Tongue (tissue), 2 donors: ENCODE data around the genes PAX2, SFXN3 and POLL.

DNA sequence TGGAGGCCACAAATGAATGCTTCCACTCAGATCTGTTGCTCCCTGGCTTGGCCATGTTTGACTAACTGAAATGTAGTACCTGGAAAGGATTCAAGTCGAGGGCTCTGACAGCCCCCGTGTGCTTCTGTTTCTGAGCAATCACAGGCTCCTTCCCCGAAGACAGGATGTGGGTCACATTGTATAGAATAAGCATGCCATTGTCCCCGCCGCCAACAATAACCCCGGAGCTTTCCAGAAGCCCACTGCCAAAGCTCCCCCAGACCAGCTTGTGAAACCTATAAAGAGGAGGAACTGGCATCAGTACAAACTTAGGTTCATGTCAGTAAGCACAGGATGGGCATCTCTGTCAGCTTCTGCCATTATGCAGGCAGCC is 10.4 kb downstream of the SEC31B start:
- RAMPAGE, long total RNA, result no peak

DNA sequence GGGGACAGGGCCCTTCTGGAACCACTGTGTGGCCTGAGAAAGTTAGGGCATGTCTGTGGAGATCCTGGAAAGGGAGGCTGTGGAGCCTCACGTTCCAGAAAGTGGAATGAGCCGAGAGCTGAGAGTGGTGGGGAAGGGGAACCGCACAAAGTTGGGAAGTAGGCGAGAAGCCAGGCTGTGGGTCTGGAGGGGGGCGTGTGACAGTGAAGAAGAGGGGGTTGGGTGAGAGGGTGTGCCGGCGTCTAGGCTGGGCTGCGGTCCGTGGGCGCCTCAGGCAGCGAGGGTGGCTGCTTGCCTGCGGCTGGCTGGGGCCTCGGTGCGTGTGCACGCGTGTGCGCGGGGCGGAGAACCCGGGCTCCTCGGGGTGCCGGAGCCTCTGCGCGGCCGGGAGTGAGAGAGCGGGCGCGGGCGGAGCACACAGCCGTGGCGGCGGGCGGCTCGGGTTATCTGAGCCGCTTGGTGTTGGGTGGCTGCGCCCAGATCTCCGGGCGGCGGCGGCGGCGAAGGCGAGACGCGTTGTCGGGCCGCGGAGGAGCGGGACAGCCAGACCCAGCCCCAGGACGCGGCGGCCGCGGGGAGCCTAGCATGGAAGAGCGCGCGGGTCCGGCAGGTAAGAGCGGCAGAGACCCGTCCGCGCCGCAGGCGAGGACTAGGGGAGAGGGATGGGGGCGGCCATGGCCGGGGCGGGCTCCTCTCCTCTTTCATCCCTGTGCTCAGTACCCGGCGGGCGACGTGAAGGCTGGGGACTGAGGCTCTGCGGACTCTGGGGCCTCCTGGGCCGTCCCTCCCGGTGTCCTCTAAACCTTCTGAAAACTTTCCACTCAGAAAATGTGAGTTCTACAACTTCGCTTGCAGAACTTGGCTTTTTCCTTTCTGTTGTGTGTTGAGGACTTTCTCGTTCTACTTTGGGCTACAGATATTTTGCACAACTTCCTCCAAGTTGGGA is 10.0 kb upstream of the PAX2 start:
- RAMPAGE, long total RNA, result no peak

DNA sequence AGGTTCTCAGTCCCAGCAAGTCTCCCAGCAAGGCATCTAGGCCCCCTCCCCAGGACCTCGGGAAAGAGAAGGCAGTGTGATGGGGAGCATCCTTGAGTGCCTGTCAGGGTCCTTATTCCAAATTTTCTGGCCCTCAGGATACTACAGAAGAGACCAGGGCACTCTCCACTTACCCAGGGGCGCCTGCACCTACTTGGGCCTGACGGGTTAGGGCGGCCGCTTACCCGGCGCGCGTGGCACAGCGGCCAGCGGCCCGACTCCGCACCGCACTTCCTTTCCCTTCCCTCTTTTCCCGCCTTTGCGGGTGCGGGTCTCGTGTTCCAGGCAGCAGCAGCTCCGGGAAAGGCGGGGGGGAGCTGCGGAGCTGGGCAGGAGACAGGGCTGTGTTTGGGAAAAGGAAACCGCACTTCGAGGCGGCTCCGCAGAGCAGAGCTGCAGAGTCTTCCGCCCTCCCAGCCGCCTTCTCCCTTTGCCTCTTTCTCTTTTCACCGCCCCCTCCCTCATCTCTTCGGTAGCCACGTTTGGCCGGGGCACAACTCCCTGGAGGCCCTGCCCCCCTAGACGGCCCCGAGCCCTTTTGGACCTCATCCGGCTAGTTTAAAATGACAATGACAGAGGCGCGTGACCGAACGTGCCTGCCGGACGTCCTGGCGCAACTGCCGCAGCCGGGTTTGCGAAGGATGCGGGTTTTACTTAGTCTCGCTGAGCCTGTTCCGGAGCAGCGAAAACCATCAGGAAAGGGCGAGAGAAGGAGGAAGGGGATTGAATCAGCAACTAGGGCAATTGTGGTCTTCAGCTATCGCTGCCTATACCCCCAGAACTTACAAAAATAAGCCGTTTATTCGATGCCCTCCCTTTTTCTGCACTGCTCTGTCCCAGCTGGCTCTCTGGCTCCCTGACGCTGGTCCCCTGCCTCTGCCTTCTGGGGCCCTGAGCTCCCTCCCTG is 7.9 kb upstream of the PAX2 start:
- RAMPAGE, long total RNA, result no peak

DNA sequence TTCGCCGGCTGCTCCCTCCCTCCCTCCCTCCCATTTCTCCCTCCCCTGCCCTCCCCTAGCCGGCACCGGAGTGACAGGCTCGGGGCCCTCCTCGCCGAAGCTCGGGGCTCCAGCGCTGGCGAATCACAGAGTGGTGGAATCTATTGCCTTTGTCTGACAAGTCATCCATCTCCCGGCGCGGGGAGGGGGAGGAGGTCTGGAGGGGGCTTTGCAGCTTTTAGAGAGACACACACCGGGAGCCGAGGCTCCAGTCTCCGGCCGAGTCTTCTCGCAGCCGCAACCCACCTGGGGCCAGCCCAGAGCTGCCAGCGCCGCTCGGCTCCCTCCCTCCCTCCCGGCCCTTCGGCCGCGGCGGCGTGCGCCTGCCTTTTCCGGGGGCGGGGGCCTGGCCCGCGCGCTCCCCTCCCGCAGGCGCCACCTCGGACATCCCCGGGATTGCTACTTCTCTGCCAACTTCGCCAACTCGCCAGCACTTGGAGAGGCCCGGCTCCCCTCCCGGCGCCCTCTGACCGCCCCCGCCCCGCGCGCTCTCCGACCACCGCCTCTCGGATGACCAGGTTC is at the start of gene PAX2:
Gene PAX2, plus strand, starts transcription at position 250 of the 561 bp plus-strand sequence.
- RAMPAGE, long total RNA, result no peak

DNA sequence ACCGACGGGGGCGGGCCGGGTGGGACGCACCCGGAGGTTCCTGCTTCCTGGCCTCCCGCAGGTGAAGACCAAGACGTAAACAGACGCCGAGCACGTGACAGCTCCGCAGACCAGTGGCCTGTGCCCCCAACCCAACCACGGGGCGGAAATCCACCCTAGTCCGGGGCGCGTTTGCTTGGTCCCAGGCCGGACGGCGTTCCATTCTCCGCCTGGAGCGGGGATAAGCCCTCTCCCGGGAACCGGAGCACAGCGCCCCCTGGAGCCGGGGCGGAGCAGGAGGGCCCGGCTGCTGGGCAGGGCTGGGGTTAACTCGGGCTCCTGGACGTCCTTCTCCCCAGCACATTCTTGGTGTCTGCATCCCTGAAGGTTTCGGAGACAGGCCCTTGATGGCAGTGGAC is 2.0 kb upstream of the LZTS2 start:
- RAMPAGE, long total RNA, result no peak

DNA sequence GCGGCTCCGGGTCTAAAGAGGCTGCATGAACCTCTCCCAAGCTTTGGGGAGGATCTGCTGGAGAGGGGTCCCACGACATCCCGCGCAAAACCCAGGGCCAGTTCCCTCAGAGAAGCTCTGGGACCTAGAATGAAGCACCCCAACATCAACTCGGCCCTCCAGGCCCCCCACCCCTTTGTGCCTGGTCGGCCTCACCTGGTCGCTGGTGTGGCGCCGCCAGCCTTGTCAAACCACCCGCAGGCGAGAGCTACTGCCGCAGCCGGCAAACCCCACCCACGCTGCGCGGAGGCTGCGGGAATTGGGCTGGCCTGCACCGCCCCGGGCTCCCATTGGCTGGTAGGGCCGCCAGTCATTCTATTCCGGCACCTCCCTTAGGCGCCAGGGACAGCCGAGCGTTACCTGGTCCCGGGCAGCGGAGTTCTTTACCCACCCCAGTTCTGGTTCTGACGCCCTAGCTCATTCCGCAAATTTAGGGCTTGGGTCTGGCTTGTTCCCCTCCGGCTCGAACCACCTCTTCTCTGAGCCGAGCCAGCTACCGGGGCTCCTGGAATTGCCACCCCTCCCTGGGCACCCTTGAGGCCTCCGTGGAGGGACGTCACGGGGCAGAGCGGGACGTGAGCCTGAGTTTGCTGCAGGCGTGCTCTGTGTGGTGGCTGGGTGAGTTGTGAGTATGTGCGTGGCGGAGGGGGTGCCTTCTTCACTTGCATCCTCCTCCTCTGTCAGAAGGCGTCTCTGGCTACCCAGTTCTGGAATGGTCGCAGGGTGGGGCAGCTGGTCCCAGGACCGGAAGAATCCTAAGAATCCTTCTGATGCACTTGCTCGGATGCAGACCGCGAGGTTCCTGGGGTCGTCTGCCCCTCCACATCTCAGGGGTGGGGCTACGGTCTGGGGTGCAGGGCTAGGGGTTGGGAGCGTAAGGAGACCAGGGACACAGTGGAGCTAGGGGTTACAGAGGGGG is at the start of gene SFXN3:
Gene SFXN3, plus strand, starts transcription at position 357 of the 958 bp plus-strand sequence.
- RAMPAGE, long total RNA, result no peak

DNA sequence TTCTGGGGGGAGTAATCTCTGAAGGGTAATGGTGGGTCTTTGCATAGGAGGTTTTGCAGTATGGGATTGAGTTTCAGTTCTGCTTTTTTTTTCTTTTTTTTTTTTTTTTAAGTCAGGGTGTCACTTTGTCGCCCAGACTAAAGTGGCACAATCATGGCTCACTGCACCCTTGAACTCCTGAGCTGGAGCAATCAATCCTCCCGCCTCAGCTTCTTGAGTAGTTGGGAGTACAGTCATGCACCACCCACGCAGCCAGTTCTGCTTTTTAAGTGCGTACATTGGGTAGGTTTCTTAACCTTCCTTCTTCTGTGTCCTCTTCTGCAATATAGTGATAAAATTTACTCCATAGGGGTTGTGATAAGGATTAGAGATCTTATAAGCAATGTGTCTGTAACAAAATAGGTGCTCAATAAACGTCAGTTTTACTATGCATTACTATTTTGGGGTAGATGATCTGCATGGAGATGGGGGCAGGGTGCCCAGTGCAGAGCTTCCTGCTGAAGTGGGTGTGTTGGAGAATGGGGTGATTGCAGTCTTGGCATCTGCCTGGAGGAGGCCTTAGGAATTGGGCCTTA is 9.6 kb downstream of the KAZALD1 start:
- RAMPAGE, long total RNA, result no peak

GRCh38 chr10:101093035-101093473 is 31.3 kb downstream of the KAZALD1 start:
- RAMPAGE, long total RNA, result no peak

DNA sequence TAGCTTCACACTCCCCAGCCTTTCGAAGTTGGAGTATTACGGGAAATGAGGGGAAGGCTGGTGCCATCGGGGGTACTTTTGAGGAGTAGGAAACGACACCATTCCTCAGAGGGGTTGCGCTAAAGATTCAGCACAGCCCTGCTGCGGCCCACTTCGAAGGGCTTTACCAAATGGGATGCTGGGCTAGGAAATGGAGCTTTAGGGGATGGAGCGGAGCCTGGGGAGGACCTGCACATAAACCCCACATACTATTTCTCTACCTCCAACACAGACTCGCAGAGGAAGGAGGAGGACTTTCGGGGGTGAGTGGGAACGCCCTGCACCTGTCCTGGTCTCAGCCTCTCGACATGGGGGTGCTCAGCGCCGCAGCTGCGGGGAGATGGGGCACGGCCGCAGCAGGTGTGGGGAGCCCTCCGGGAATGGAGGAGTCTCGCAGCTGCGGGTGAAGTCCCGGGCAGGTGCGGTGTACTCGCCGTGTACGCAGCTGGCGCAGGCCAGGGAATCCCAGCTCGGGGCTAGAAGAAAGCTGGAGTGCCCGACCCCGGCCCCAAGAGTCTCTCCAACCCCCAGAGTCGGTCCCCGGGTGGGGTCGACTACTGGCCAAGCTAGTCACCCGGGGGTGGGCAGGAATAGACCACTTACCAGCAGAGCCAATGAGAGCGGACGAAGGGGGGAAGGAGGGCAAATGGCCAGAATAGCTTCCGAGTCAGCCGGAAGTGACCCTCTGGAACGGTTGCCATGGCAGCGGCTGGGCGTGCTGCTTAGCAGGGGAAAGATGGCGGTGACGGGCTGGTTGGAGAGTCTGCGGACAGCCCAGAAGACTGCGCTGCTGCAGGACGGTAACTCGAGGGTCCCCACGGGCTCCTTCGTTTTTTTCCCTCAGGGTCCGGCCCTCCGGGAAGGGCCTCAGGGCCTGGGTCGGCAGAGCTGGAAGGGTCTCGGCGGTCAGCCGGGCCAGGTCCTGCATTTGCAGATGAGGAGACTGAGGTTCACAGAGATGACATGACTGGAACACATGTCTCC is at the start of gene POLL:
Gene POLL, minus strand, starts transcription at position 696 of the 1,023 bp plus-strand sequence.
- RAMPAGE, long total RNA, result start-site peak on the plus strand centred at position 744 of the sequence, 50 bp wide, 112 and 27 reads in 2 replicates

GRCh38 chr10:101781918-101782677 is 1.1 kb downstream of the NPM3 start:
- RAMPAGE, long total RNA, result no peak

- RAMPAGE, long total RNA, result no peak
Measured at GRCh38 chr10:101815550-101816229, 2.6 kb downstream of the OGA start.

GRCh38 chr10:101938100-101938725 is 94.6 kb upstream of the KCNIP2 start:
- RAMPAGE, long total RNA, result no peak

- RAMPAGE, long total RNA, result no peak
Measured at GRCh38 chr10:102112937-102113700, 7.0 kb downstream of the LDB1 start.

DNA sequence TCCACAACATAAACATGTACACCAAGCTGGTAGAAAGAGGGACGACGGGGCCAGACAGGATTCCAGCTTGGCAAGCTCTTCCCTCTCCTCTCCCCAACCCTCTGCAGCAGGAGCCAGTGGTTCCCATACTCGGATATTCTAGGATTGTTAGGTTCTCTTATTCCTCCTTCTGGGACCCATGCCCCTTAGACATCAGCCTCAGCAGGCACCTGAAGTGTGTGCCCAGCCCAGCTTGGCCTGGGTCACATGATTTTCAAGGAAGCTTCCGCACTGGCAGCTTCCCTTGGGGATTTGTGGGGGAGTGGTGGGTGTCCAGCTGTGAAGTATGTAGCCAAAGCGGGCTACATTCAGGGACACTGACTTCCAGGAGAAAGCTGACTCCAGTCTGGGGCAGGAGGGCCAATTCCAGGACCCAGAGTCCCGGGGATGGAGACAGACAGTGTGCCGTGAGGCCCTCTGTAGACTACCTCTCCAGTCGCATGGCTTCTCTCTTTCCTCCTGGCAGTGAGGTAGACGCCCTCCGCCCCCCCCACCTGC is 1.3 kb downstream of the LDB1 start:
- RAMPAGE, long total RNA, result no peak

- RAMPAGE, long total RNA, result no peak
Measured at GRCh38 chr10:102147108-102147497, 5.1 kb upstream of the NOLC1 start.

- RAMPAGE, long total RNA, result no peak
Measured at GRCh38 chr10:102279646-102280294, 34.4 kb downstream of the GBF1 start.

DNA sequence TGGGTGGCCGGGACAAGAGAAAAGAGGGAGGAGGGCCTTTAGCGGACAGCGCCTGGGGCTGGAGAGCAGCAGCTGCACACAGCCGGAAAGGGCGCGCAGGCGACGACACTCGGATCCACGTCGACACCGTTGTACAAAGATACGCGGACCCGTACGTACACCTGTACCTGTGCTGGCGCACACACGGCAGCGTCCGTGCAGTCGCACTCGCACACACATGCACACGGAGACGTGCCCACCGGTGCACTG is 957 bp upstream of the NFKB2 start:
- RAMPAGE, long total RNA, result no peak

- RAMPAGE, long total RNA, result no peak
Measured at GRCh38 chr10:102400386-102401033, 5.0 kb downstream of the NFKB2 start.

- RAMPAGE, long total RNA, result no peak
Measured at GRCh38 chr10:102401725-102402513, 6.4 kb downstream of the NFKB2 start.

DNA sequence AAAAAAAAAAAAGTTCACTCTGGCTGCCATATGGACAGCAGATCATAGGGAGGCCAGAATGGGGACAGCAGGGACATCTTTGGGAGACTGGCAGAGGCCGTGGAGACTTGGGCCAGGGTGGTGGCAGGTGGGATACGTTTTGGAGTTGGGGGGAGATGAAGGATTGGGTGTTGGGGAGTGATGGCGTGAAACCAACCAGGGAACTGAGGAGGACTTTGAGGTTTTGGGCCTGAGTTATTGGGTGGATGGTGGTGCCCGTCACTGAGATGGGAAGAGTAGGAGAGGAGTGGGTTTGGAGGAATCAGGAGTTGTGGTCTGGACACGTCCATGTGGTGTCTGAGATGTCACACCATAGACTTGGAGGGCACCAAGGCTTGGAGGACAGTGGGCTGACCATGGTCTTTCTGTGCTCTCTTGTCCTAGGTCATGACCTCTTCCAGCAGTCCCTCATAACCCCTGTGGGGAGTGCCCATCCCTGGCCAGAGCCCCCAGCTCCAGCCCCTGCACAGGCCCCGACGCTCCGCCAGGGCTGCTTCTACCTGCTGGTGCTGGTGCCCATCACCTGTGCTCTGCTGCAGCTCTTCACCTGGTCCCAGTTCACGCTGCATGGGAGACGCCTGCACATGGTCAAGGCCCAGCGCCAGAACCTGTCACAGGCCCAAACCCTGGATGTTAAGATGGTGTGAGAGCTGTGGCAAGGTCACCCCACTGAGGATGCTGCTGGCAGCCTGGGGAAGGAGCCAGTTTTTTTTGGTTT is 14.3 kb downstream of the MFSD13A start:
- RAMPAGE, long total RNA, result no peak